HCT116 (cell line): Measurements from ENCODE around the genes CYB5A and CNDP1.

DNA sequence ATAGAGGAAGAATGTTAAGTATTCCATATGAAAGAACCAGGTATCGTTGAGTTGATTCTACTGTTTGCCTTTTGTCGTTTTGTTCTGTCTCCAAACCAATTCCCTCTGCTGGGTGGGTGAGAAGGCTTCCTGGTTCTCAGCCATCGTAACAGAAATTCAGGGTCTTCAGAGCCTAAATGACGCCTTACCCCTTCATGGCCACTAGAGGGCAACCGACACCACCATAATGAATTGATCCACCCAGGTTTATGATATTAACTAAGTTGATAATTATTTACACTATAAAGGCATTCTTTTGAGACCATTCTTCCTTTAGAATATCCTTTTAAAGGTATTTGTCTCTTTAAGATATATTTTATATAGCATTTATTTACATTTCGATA is 48.0 kb downstream of the TIMM21 start:
- RRBS: no CpG with 5 or more reads among the region's 6 CpGs

GRCh38 chr18:74216704-74216925 is 68.3 kb downstream of the TIMM21 start:
- RRBS: no CpG with 5 or more reads among the region's 1 CpG

DNA sequence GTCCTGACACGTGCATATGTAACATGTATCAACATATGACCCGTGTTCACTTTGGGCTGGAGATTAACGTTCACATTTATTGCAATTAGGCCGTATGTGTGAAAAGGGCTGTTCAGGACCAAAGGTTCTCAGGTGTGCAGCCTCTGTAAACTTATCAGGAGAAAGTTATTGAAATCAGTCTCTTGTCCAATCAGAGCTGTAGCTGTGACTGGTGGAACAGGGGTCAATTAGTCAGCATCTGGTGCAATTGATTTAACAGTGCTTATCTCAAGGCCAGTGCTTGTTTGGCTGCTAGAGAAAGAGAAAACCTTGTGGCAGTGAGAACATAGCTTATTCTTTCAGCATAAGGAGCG is 66.6 kb downstream of the CYB5A start:
- RRBS: no CpG with 5 or more reads among the region's 5 CpGs

GRCh38 chr18:74232933-74233427 is 58.8 kb downstream of the CYB5A start:
- RRBS: no CpG with 5 or more reads among the region's 8 CpGs

DNA sequence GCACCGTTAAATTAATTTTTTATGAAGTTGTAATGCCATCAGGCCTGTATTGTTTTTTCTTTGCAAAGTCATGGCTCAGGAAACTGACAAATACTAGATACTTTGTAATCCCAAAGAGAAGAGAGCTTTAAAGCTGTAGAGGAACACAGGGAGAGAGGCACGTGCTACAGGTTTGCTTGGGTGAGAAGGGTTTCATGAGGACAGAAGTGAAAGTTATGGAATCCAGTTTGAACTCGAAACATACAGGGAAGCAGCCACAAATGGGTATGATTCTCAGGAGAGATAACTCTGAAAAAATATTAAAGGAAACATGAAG is 49.8 kb downstream of the CYB5A start:
- RRBS: no CpG with 5 or more reads among the region's 3 CpGs

DNA sequence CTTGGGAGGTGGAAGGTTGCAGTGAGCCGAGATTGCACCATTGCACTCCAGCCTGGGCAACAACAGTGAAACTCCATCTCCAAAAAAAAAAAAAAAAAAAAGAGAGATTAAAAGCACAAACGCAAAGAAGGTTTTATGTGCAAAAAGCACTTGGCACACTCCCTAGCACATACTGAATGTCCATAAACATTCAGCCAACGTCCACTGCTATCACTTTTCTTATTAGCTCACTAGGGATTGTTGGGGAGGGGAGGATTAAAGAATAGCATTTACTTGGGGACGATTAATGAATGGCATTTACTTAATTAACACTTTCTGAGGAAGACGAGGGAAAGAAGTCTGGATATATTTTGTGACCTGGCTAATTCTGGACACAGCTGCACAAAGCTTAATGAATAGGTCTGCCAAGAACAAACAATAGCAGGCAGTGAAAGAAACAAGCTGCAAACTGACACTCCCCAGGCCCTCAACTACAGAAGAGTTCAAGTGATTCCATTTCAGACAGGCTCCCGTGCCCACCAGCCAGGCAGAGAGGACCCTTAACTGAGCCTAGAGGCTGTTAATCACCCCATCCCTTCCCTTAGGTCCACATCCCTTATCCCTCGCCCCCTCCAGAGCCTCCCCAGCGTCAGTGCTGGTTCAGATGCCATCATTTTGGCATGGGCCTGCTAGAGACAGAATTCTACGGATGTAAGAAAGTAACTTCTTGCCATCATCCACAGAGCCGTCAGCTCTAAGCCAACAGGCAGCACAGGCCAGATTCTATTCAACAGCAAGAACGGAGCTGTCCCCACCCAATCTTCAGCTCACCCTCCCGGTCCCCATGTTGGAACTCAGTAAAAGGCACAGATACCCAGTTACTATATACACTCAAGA is 7.4 kb downstream of the CYB5A start:
- RRBS: no CpG with 5 or more reads among the region's 12 CpGs

DNA sequence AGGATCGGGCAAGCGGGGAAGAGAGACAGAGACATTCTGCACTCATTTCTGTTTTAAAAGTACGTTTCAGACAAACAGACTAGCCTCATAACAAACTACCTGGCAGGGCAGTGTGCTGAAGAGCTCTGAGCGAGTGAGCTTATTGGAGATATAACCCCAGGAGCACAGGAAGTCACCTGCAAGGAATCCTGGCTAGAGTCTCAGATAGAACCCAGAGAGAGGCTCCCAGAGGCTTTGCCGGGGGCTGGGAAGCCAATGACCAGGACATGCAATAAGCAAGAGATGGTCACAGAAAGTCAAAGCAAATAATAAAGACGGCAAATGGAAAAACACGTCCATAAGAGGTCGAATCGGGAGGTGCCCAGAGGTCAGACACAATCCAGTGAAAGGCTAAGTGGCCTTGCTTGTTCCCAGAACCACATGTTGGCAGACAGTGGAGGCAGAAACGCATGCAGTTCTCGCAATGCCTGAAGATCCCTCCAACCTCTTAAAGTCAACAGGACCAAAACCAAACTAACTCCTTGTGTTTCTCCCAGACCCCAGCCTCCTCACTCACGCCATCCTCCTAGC is 3.1 kb downstream of the CYB5A start:
- RRBS: no CpG with 5 or more reads among the region's 12 CpGs

DNA sequence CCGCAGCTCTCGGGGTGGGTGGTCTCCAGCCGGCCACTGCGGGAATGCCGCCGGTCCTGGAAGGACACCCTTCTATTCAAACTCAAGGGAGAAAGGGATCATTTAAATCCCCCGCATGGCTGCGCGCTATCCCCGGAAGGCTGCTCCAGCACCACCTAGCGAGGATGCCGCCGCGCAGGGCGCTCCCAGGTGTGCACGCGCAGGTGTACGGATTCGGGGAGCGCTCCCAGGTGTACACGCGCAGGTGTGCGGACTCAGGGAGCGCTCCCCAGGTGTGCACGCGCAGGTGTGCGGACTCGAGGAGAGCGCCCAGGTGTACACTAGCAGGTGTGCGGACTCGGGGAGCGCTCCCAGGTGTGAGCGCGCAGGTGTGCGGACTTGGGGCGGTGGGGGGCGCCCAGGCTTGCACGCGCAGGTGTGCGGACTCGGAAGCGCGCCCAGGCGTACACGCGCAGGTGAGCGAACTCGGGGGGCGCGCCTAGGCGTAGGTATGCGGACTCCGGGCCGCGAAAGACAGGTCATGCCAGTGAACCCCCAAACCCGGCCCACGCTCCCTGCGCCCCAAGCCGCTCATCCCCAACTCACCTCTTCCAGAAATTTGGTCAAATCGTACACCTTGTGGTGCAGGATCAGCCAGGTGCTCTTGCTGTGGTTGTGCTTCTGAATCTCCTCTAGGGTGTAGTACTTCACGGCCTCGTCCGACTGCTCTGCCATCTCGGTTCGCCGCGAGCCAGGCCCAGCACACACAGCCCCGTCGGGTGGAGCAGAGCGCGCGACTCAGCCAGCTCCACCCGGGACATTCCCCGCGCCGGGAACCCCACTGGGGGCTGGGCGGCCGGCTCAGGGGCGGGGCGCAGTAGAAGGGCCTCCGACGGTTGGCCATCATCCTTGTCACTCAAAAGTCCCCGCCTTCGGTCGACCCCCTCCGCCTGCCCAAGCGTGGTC is at the start of gene CYB5A:
TSS of gene CYB5A (minus strand) at position 802 of the 945 bp plus-strand sequence.
- RRBS: 29% methylated on average over 8 of the region's 87 CpGs

DNA sequence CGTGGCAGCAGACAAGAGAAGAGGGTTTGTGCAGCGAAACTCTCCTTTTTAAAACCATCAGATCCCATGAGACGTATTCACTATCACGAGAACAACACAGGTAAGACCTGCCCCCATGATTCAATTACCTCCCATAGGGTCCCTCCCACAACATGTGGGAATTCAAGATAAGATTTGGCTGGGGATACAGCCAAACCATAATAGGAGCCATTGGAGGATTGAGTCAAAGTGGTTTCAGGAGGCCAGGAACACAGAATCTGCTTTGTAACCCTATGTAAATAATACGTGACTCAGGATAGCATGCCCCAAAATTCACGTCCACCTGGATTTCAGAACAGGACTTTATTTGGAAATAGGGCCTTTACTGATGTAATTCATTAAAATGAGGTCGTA is 16.1 kb upstream of the CNDP2 start:
- RRBS: no CpG with 5 or more reads among the region's 7 CpGs

DNA sequence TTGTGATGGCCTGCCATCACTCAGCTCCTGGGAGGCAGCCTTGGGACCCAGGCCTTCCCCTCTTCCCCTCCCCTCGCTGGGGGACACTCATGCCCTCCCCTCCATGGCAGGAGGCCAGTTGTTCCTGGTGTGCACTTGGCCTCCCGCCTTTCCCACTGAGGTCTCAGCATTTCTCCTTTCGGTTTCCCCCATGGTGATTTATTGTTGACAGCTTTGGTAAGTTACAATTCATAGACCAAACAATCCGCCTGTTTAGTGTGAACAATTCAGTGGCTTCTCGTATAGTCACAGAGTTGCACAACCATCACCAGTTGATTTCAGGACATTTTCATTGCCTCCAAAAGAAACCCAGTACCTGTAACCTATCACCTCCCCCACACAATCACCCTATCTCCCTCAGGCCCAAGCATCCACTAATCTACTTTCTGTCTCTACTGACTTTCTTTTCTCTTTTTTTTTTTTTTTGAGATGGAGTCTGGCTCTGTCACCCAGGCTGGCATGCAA is 10.1 kb upstream of the CNDP1 start:
- RRBS: no CpG with 5 or more reads among the region's 5 CpGs

GRCh38 chr18:74534252-74534801 is at the start of gene CNDP1:
Gene CNDP1, plus strand, starts transcription at chr18:74534500.
- RRBS: no CpG with 5 or more reads among the region's 17 CpGs

GRCh38 chr18:75209893-75210227 is 737 bp upstream of the TSHZ1 start:
- RRBS: no CpG with 5 or more reads among the region's 8 CpGs

- RRBS: no CpG with 5 or more reads among the region's 12 CpGs
These were observed 4.2 kb downstream of the TSHZ1 start for GRCh38 chr18:75214639-75215407.

- RRBS: no CpG with 5 or more reads among the region's 9 CpGs
These were observed 59.1 kb downstream of the TSHZ1 start for GRCh38 chr18:75269738-75270142.

DNA sequence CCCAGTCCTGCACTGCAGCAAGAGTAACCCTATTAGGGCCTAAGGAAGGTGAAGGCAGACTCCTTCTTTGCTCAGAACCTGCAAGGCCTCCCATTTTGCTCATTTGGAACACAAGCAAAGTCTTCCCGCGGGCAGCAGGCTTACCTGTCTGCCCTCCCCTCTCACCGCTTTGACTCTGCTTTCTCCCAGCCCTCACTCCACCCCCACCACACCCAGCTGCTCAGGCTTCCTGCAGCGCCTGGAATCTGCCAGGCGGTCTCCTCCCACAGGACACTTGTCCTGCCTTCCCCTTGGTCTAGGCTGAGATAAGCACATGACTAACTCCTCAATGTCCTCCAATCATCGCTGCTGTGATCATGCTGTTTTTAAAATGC is 430.1 kb downstream of the ZNF516 start:
- RRBS: no CpG with 5 or more reads among the region's 6 CpGs

- RRBS: no CpG with 5 or more reads among the region's 34 CpGs
These were observed 133.4 kb downstream of the ZNF516 start for GRCh38 chr18:76361139-76362464.

GRCh38 chr18:76447156-76448107 is 47.6 kb downstream of the ZNF516 start:
- RRBS: no CpG with 5 or more reads among the region's 25 CpGs

GRCh38 chr18:76459653-76460566 is 35.1 kb downstream of the ZNF516 start:
- RRBS: 98% methylated on average over 9 of the region's 30 CpGs

- RRBS: no CpG with 5 or more reads among the region's 20 CpGs
These were observed 15.7 kb downstream of the ZNF516 start for GRCh38 chr18:76478978-76480112.

- RRBS: no CpG with 5 or more reads among the region's 9 CpGs
These were observed 135.8 kb upstream of the ZNF236 start for GRCh38 chr18:76686675-76686921.